ENCODE measurements around a stretch of chr11.

DNA sequence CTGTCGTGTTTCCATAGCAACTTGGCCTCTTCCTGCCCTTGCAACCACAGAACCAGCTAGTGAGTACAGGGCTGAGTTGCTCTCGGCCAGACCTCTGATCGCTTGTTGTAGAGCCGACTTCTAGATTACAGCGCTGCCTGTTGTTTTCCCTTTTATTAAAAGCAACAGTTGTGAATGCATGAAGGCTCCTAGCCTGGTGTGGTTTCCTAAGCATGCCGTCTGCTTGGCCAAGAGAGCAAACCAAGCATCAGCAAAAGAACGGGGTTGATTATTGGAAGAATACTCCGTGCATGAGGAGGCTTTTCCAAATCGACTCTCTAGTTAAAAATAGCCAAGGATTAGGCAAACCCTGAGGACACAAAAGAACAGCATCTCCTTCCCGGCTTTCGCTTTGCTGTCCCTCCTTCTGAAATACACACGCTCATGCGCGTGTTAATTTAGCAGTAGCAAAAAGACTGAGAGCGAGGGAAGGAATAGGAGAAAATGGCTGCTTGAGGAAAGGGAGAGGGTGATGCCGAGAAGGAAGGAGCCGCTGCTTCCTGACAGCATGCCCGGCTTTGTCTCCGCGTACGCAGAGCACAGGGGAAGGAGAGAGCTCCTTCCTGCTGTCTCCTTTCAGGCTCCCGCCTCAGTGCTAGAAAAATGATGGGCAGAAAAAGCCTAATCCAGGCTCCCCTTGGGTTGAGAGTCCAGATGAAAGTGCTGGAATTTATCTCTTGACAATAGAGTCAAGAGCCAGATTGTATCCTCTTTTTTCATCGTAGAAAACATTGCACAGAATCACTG lies 71.4 kb upstream of the TTC12 start:
- RRBS, result no CpG with 5 or more reads among the region's 23 CpGs

DNA sequence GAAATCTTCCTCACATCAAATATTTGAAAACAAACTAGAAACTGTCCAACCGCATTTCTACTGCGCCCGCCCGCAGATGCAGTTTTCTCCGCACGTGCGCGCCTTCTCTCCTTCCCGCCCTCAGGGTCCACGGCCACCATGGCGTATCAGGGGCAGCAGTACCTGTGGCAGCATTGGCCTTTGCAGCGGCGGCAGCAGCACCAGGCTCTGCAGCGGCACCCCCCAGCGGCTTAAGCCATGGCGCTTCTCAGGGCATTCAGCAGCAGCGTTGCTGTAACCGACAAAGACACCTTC lies 10.3 kb downstream of the CLDN25 start:
- RRBS, result no CpG with 5 or more reads among the region's 18 CpGs

DNA sequence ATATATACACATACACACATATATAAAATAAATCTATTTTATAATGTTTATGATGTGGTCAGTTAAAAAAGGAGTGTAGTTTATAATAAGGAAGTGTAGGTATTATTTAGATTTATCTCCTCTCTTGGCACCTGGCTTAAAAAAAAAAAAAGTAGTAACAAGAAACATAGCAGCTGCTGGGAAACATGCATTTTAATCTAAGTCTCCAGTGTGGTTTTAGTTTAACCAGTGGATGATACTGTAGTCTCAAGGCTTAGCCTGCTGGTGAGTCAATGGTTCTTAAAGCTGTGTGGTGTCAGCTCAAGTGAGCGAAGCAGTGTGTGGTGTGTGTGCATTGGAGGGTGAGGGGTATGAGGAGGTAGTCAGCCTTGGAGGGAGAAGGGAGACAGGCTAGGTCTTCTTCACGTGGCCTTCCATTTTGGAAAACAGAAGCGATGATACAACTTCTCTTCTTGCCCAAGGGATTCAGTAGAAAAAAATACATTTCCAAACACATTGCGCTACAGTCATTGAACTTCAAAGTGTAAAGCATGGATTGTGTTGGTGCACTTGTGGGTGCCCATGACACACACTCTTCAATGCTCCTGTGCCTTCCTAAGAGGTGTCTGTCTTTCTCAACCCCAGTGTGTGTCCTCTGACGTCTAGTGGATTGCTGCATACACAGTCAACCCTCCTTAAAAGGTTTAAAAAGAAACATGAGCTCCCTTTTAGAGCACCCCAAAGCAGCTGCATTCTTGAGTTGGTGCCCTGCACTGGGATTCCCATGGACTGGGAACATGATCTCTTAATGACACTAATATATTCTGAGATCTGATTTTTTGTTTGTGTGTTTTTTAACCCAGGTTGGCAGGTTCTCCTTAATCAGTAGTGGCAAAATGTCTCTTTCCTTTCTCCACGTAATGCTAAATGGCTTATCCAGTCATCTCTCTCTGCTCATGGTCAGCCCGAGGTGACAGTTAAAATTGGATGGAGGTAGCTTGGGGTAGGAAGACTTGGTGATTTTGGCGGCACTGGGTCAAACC lies 40.1 kb downstream of the ZBTB16 start:
- RRBS, result no CpG with 5 or more reads among the region's 8 CpGs

DNA sequence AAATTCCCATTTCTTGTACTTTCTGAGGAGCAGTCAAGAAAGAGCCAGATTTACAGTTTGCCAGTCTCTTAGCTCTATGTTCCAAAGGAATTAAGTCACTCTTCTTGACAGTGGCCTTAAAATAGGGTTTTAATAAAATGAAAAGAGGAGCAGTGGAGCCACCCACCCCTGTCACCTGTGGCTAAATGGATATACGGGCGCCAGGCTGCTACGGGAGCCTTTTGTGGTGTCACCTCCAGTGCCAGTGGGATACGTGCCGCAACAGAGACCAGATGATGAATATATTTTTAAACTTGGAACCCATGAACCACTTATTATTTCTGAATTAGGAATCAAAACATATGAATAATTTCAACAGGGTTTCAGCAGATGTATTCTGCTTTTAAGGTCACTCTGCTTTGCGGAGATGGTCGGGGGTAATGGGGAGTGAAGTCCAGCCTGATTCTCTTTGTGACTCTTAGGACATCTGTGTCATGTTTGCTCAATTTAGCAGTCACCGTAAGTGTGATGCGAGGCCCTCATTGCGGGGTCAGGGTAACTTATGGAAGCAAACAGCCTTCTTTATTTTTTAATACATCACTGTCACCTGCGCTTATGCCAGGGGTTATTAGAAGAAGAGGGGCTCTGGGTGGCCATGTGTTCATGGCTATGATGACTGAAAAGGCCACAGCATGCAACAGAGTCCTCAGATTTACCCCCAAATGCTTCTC lies 64.3 kb downstream of the ZBTB16 start:
- RRBS, result no CpG with 5 or more reads among the region's 11 CpGs

- RRBS, result no CpG with 5 or more reads among the region's 6 CpGs
These were observed 73.4 kb downstream of the ZBTB16 start for GRCh38 chr11:114132845-114133312.

GRCh38 chr11:114169225-114170209 lies 110.0 kb downstream of the ZBTB16 start:
- RRBS, result no CpG with 5 or more reads among the region's 14 CpGs

GRCh38 chr11:114174755-114175454 lies 115.4 kb downstream of the ZBTB16 start:
- RRBS, result no CpG with 5 or more reads among the region's 3 CpGs

GRCh38 chr11:114193716-114194733 lies 102.2 kb upstream of the NNMT start:
- RRBS, result no CpG with 5 or more reads among the region's 11 CpGs

DNA sequence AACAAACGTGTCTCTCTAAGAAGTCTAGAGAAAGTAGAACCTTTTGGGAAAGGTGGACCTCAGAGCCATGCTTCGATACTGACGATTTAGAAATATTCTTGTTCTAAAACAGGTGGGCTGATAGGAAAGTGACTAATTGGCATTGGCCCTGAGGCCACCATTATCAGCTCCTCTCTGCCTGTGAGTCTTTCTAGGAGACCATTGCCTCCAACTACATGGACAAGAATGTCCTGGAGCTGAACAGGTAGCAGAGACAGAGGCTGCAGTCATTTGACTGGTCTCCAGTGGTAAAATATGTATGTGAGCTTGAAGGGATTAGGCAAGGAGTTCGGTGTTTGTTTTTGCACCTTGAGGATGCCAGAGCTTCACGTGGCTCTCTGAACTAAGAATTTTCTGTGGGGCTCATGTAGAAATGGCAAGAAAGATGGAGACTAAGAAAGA lies 22.0 kb upstream of the NNMT start:
- RRBS, result no CpG with 5 or more reads among the region's 5 CpGs

- RRBS, result no CpG with 5 or more reads among the region's 3 CpGs
These were observed 21.6 kb upstream of the NNMT start for GRCh38 chr11:114274616-114275056.

DNA sequence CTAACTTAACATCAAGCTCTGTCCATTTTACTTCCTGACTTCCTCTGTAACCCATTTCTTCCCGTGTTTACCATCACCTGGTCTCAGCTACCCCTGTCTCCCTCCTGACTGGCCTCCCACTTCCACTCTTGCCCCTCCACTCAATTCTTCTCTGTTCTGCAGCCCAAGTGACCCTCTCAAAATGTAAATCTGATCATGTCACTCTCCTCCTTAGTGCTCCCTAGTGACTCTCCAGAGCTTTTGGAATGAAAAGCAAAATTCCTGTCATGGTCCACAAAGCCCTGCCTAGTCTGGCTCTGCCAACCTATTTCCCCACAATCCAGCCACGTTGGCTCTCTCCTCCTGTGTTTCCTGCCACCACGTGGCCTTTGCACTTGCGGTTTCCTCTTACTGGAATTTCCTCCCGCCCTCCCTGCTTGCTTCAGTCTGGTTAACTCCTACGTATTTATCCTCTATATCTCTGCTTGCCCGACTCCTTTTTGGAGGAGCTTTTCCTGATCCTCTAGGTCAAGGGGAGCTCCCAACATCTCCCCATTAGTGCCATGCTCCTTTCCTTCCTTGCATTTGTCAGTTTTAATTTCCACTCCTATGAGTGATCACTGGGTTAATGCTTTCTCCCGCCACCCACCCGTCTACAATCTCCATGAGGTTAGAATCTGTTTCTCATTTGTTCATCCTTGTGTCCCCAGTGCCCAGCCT lies 11.3 kb downstream of the NNMT start:
- RRBS, result no CpG with 5 or more reads among the region's 9 CpGs

DNA sequence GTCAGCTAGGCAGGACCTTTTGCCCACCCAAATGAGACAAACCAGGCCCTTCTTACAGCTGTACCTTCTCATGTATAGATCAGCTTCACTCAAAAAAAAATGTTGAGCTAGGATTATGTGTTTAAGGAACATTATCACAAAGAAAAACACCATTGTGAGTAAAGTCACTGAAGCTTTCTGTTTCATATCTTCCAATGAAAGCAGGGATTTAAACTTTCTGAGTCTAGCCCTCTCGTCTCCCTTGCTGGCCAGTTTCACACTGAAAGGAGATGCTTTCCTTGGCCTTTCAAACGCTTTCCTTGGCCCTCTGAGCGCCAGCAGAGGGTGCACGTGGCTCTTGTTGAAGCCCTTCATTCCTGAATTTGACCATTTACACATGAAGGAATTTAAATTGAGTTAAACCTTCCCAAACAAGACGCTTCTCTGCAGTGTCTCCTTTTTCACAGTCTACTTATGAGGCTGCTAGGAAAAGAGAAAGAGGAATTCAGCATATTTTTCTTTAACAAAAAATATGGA lies 21.5 kb downstream of the NNMT start:
- RRBS, result no CpG with 5 or more reads among the region's 5 CpGs

DNA sequence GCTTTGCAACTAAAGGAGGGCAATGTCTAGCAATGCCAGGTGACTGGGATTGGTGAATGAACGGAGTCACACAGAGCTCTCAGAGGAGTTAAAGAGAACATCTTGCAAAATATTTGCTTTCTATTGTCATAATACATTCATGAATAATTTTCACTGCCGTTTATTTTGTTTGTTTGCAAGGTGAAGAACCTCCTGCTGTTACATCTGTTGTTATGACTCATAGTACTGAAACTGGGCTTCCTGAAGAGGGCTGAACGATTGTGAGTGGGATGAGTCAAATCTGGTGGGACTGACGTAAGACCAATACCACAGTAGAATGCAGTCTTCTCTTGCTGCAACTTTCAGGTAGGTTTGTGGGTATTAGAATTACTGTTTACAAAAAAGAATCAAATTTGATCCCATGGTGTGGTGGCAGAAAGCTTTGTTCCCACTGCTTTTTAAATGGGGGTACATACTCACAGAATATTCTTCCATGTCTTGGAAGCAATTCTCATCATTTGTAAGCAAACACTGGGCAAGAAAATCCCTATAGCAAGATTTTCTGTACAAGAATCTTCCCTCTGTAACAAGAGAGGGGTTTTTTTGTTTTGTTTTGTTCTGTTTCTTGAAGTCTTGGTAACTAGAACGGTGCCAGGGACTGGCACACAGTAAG lies 281.7 kb downstream of the CADM1 start:
- RRBS, result no CpG with 5 or more reads among the region's 5 CpGs

GRCh38 chr11:115505254-115505897 lies 1.2 kb upstream of the CADM1 start:
- RRBS, result no CpG with 5 or more reads among the region's 14 CpGs

- RRBS, result no CpG with 5 or more reads among the region's 10 CpGs
These were observed 77.8 kb upstream of the CADM1 start for GRCh38 chr11:115582001-115582527.

DNA sequence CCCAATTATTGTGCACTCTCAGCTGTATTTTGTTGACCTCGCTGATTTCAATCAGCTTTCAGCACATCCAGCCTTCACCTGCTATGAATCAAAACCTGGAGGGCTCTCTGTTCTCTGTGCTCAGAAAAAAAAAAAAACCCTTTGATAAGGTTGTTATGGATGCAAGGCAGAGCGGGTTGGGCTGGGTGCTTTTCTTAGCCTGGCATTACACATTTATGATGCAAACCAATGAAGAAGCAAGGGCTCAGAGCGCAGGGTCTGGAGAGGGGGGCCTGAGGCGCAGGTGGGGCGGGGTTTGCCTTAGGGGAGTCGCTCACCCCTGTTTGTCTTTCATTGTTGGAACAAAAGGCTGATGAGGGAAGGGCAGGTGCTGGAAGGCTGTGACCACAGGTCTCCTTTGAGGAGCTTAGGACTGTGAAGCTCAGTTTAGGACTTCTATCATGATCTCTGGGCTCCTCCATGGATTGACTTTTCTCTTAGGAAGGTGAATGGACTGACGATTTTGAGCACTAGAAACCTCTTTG lies 86.1 kb upstream of the CADM1 start:
- RRBS, result no CpG with 5 or more reads among the region's 7 CpGs

GRCh38 chr11:115645671-115646350 lies 141.6 kb upstream of the CADM1 start:
- RRBS, result 0% methylated on average over 2 of the region's 28 CpGs

- RRBS, result no CpG with 5 or more reads among the region's 1 CpG
These were observed 336.0 kb upstream of the CADM1 start for GRCh38 chr11:115840234-115840571.

DNA sequence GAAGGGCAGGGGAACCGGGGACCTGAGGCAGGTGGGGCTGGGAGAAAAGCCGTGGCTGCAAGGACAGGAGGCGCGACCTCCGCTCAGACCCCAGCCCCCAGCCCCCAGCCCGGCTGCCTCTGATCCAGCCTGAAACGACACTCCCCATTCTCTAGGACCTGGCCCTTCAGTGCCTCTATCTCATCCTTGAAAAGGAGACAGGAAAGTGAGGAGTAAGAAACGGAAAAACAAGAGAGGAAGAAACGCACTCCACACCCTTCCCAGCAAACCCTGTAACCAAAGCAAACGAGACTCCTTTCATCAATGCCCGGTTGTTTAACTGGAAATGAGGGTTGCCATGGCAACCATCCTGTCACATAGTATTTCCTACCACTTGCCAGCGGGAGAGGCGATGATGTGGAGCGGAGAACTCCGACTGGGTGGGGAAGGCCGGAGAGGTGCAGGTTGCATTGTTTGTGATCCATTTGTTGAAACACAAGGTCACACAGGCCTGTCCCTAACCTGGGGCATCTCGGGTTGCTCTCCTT lies 610.0 kb downstream of the BUD13 start:
- RRBS, result 7% methylated on average over 3 of the region's 17 CpGs

Data from UCH-1 (cell line).